ENCODE results near the genes MAPK14 and MAPK13.

DNA sequence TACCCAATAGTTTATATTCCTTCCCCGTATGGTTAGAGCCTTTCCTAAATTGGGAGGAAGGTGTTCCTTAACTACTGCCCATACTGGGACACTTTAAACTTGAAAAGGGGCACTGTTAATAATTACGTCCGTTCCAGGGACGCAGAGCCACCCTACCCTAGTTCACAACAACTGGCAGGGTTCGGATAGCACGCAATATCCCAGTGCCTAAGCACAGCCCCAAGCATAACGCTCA is 5.8 kb upstream of the ARMC12 start:
- RAMPAGE, long total RNA = no peak
- RRBS = no CpG with 5 or more reads among the region's 7 CpGs

GRCh38 chr6:35831252-35832157 is 26.4 kb downstream of the LHFPL5 start:
- RAMPAGE, long total RNA = no peak
- RRBS = no CpG with 5 or more reads among the region's 7 CpGs

DNA sequence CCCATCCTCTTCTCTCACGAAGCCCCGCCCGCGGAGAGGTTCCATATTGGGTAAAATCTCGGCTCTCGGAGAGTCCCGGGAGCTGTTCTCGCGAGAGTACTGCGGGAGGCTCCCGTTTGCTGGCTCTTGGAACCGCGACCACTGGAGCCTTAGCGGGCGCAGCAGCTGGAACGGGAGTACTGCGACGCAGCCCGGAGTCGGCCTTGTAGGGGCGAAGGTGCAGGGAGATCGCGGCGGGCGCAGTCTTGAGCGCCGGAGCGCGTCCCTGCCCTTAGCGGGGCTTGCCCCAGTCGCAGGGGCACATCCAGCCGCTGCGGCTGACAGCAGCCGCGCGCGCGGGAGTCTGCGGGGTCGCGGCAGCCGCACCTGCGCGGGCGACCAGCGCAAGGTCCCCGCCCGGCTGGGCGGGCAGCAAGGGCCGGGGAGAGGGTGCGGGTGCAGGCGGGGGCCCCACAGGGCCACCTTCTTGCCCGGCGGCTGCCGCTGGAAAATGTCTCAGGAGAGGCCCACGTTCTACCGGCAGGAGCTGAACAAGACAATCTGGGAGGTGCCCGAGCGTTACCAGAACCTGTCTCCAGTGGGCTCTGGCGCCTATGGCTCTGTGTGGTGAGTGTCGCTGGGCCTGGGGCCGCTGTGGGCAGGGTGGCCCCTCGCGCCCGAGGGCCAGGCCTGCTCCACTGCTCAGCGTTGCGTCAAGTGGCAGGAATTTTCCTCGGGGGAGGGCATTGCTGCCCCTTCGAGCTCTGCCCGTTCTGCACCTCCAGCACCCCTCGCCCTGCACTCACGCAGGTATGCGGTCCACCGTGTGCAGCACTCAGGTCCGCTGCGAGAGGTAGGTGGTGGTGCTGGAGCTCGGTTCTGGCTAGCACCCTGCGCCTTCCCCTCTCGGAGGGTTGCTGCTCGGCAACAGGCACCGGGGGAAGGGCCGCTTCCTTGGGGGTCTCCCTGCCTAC is at the start of gene MAPK14:
MAPK14 (plus strand) TSS at position 141 of the 953 bp plus-strand sequence.
- RAMPAGE, long total RNA = no peak
- RRBS = 1% methylated on average over 17 of the region's 82 CpGs

GRCh38 chr6:36118343-36118963 is 11.9 kb upstream of the MAPK13 start:
- RAMPAGE, long total RNA = no peak
- RRBS = no CpG with 5 or more reads among the region's 9 CpGs

DNA sequence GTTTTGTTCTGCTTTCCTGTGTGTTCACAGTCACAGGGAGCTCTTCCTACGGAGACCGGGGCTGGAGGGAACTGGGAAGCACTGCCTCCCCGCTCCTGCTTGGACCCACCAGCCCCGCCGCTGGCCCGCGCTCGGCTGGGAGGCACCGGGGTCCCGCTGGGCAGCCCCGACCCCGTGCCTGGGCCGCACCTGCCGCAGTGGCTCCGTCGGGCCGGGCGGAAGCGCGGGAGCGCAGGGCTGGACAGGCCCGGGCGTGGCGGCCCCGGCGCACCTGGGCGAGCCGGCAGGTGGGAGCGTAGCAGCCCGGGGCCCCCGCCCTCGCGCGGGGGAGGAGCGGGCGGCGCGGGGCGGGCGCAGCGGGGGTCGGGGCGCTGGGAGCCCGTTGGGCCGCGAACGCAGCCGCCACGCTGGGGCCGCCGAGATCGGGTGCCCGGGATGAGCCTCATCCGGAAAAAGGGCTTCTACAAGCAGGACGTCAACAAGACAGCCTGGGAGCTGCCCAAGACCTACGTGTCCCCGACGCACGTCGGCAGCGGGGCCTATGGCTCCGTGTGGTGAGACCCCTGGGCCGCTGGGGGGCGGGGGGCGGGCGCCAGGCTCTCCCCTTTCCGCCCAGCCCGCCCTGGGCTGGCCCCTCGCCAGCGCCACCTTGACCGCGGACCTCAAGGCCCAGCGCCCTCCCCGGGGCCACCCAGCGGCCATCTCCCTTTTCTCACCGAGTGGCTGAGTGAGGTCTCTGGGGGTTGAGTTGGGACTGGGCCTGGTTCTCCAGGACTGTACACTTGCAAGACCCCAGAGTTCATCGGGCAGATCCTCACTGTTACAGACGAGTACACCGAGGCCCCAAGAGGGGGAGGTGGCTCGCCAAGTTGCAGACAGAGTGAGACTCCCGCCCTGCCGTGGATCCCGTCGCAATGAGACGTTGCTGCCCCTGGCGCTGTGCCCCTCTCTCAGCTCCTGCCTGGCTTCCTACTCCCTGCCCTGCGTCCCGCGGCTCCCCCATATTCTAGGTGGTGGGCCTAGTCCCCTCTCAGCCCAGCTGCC is at the start of gene MAPK13:
MAPK13 (plus strand) TSS at position 366 of the 1,044 bp plus-strand sequence.
- RAMPAGE, long total RNA = no peak
- RRBS = 4% methylated on average over 21 of the region's 89 CpGs

DNA sequence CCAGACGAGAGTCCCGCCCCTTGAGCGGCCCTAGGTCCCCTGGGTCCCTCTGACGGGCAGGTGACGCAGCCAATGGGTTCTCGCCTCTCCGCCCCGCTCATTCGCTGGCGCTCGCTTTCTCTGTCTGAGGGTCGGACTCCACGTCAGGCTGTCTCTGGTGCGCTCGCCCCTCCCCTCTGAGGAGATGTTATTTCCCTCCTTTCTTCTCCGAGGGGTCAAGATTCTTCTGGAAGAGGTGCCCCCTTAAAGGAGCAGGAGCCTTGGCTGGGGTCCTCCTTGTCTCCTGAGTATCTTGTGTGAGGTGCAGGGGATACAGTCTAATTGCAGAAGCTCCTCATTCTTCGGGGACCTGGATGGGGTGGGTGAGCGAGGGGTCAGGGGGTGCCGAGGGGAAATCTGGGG is 720 bp downstream of the BRPF3 start:
- RAMPAGE, long total RNA = no peak
- RRBS = no CpG with 5 or more reads among the region's 19 CpGs

DNA sequence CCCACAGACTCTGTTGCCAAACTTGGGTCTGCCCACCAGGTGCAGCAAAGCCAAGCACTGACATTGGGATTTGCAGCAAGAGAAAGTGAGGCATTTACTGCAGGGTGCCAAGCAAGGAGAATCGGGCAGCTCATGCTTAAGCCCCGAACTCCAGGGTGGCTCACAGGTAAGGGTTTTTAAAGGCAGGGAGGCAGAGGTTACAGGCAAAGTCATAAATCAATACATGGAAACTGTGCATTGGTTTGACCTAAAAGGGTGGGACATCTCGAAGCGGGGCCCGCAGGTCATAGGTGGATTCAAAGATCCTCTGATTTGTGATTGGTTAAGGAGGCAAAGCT is 25.1 kb upstream of the PNPLA1 start:
- RAMPAGE, long total RNA = no peak
- RRBS = no CpG with 5 or more reads among the region's 5 CpGs

DNA sequence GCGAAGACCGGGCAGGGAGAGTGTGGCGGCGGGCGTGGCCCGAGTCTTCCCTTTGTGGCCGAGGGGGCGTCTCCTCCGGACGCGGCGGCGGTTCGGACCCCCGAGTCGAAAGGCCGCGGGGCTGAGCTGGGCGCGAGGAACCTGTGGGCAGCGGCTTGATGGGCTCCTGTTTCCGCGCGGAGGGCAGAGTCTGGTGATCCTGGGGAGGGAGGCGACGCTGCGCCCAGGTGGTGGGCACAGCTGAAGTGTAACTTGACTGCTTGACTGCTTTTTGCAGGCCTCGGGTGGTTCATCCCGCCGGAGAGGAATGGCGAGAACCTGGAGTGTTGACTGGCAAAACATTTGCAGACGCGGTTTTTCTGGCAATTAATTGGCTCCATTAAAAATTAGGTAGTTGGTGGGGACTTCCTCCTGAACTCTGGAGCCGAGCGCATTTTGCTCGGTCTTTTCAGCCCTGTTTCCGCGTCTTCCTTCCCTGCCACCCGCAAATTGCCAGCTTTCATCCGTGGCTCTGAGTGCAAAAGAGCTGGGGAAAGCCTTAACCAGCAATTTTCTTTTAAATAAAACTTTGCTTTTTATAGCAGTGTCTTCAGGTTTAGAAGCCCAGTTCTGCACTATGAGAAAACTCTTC is 456 bp downstream of the KCTD20 start:
- RAMPAGE, long total RNA = no peak
- RRBS = under 1% methylated on average over 9 of the region's 40 CpGs

DNA sequence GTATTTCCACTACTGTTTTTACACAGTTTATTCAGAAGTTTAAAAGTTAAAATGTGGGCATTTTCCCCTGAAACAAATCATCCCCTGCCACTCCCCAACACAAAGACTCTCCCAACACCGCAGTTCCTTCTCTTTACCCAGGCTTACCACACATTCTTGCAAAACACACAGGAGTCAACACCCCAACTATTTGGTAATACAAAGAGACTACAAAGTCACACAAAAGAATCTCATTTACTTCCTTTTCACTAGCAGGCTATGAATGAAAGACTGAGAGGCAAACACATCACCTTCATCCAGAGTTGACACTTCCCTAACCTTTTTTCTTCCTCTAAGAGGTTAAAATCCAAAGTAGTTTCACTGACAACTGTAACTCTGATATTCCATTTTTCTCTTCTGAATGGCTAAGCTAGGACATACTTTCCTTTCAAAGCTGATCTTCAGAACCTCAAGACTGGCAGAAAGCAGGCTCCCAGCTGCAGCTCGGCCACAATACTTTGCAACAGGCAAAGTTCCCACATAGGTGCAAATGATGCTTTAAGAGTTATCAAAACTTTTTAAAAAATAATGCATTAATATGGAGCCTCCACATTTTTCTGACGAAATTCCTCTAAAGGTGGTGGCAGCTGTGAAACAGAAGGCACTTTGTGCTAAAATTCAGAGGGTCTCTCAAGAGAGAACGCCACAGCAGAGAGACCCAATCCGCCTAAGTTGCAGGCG is 51.2 kb downstream of the KCTD20 start:
- RAMPAGE, long total RNA = no peak
- RRBS = no CpG with 5 or more reads among the region's 6 CpGs

GRCh38 chr6:36594860-36595365 is 751 bp downstream of the SRSF3 start:
- RAMPAGE, long total RNA = no peak
- RRBS = no CpG with 5 or more reads among the region's 9 CpGs

GRCh38 chr6:36599386-36599841 is 5.3 kb downstream of the SRSF3 start:
- RAMPAGE, long total RNA = no peak
- RRBS = no CpG with 5 or more reads among the region's 1 CpG

DNA sequence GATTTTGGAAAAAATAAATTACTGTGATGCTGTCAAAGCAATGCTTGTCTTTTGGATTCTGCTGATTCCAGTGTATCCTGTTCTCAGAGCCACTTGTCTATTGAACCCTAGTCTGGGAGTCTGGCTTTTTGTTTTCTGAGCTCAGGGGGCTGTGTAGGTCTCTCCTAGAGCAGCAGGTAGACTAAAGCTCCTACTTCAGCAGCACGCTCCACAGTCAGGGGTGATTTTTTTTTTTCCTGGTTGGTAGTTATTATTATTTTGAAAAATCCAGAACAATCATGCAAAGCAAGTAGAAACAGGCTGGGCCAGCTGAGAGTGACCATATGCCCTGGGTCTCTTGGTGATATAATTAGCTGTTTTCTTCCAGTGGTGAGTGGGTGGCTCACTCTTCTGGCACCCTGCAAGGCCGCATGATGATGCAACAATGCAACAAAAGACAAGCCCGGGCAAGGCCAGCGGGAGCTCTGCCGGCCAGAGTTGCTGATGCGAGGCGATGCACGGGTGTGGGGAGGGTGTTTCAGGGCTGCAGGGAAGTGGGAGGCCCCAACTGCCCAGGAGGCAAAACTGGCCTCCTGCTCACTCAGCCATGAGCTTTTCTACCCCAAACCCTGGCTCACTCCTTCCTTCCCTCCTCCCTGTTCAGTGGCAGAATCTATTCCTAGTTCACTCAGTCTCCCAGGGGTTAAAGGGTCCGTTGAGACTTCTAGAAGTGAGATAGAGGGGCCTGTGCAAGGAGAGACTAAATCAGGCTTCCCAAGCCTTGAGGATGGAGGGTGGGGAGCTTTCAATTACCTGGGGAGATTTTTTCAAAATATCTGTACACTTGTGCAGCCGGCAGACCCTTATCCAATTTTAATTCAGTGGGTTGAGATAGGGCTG is 11.5 kb upstream of the CDKN1A start:
- RAMPAGE, long total RNA = no peak
- RRBS = no CpG with 5 or more reads among the region's 10 CpGs

- RAMPAGE, long total RNA = no peak
- RRBS = no CpG with 5 or more reads among the region's 6 CpGs
Observed at GRCh38 chr6:36687936-36688573, 9.5 kb downstream of the CDKN1A start.

DNA sequence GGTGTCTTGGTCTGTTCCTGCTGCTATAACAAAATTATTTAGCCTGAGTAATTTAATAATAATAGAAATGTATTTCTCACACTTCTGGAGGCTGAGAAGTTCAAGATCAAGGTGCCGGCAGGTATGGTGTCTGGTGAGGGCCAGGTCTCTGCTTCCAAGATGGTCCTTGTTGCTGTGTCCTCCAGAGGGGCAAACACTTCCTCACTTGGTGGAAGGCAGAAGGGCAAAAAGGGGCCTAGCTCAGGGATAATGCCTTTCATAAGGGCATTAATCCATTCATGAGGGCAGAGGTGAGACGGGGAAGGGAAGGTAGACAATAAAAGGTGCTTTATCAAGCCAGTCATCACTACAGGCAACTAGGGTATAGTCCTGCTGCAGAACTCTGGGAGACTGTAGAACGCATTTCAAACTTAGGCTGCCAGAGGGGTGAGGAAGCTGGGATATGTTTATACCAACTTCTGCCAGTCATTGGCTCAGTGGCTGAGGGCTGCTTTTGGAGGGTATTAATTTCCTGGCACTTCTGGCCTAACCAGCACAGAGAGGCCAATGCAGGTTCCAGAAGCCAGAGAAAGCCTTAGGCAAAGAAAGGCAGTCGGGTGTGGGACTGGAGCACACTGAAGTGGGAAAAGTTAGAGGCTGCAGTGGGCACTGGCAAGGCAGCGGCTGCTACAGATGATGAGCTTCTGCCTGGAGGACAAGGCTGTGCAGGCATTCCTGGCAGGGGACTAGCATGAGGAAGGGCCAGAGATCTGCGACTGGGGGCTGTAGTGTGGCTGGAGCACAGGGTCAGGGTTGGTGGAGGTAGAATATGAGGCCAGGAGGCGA is 3.9 kb upstream of the CPNE5 start:
- RAMPAGE, long total RNA = no peak
- RRBS = no CpG with 5 or more reads among the region's 7 CpGs

GRCh38 chr6:36908557-36909164 is 22.9 kb downstream of the C6orf89 start:
- RAMPAGE, long total RNA = no peak
- RRBS = no CpG with 5 or more reads among the region's 3 CpGs

DNA sequence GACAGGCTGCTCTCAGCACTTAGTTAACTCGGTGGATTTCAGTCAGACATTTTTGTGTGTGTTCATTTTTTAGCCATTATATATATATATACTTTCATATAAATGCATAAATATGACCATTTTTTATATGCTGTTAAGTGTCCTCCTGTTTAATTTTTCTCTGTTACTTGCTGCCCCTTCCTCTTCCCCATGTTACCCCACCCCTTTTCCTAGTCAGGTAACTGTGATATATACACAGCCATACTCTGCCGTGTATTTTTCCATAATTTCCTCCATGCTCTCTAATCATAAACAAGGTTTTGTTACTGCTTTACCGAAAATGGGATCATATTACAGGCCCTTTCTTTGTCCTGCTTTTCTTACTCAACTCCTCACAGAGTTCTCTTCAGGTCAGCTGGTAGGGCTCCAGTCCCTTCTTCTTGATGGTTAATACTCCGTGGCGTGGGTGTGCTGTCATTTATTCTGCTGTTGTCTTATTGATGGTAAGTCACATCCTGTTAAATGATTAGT is 25.1 kb upstream of the PI16 start:
- RAMPAGE, long total RNA = no peak
- RRBS = no CpG with 5 or more reads among the region's 5 CpGs

DNA sequence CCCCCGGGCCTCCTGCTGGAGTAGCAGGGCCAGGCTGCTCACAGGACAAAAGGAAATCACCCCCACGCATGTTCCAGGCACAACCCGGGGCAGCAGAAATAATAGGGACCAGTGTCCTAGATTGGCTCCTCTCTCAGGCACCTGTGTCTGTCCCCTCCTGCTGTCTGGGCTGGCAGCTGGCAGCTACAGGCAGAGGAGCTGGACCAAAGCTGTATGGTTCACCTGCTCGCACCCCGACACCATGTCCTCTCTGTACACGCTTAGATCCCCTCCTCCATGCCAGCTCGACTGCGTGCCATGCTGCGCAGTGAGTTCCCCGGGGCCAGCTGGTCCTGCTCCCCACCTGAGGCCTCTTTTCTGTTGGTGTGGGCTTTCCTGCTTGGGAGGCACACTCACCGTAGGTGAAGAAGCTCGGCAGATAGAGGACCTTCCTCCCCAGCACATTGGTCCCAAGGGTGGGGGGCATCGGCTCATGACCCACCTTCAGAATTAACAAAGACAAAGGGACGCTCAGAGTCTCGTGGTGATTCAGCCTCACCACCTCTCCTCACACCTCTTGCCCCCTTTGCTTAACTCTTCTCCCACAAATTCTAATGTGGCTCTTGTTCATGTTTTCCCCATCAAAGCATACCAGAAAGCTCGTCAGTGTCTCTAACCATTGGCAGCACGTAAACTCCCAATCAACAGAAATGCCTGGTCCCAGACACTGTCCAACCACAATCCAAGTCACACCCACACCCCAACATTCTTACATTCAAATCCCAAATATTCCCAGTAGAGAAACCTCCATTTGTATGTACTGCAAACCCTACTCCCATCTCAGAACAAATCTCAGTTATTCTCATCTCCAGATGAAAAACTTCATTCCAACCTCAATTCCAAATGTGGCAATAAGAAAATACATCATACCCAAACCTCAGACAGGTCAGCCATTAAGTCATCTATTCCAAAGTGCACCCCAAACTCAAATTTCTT is 4.5 kb downstream of the MTCH1 start:
- RAMPAGE, long total RNA = no peak
- RRBS = 61% methylated on average over 3 of the region's 17 CpGs

DNA sequence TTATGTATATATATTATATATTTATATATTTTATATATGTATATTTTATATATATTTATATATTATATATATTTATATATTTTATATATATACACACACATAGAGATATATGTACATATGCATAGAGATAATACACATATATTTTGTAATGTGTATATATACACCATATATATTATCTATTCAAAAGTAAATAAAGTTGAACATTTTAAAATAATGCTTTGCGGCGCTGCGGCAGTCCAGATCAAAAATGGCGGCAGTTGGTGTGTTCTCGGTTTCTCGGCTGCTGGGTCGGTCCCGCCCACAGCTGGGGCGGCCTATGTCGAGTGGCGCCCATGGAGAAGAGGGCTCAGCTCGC is 39.1 kb downstream of the FGD2 start:
- RAMPAGE, long total RNA = no peak
- RRBS = no CpG with 5 or more reads among the region's 12 CpGs

- RAMPAGE, long total RNA = no peak
- RRBS = 9% methylated on average over 2 of the region's 12 CpGs
Observed at GRCh38 chr6:37051917-37052749, 46.7 kb downstream of the FGD2 start.

DNA sequence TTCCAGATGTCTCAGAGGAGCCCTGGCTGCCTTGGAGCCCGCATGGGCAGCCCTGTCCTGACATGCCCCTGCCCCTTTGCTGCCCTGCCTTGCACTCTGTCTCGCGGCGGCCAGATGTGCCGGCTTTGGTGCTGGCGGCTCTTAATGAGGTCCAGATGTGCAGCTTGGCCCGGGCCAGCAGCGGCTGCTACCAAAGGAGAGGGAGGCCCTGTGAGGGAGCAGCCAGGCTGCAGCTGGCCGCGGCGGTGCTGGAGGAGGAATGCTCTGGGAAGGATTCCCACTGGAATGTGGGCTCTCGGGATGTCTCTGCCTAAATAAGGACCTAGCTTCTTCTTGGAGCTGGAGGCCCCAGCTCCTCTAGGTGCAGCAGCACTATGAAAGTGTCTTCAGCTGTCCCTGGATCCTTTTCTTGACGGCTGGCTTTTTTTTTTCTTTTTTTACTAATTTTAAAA is 72.5 kb downstream of the FGD2 start:
- RAMPAGE, long total RNA = no peak
- RRBS = 2% methylated on average over 3 of the region's 13 CpGs

All from epithelial cell of alveolus of lung (primary cell).